OCI-LY7 (cell line): ENCODE measurements around a stretch of chr10.

GRCh38 chr10:58967536-58967945 is 208.9 kb upstream of the PHYHIPL start:
- PRO-cap, result no peak
- RAMPAGE, long total RNA, result no peak

GRCh38 chr10:58993406-58993909 is 183.0 kb upstream of the PHYHIPL start:
- PRO-cap, result unidirectional peak, plus-strand start at chr10:58993742
- RAMPAGE, long total RNA, result no peak

- PRO-cap, result no peak
- RAMPAGE, long total RNA, result no peak
Measured at GRCh38 chr10:59283186-59283811, 79.0 kb downstream of the FAM13C start.

DNA sequence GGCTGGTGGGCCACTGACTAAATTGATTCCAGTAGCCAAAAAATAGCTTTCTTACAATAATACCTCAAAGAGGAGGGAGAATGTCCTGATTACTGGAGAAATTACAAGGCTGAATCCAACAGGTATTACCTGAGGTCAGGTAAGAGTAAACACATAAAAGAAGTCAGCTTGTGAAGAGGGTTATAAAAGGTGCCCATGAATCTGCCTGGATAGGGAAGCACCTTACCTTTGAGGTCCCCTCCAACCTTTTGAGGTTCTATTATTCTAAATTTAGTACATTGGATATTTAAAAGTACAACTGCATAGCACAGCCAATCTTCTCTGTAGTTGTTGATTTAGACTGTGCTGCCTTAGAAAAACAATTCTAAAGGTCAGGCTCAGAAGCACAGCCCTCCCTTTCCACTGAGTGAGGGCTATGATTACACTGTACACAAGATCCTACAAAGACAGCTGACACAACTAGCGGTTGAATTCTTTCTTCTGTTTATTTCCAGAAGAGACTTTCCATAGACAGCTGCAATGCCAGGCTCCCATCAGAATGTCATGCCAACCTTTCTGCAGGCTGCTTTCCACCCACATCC is 39.5 kb downstream of the FAM13C start:
- PRO-cap, result no peak
- RAMPAGE, long total RNA, result no peak

DNA sequence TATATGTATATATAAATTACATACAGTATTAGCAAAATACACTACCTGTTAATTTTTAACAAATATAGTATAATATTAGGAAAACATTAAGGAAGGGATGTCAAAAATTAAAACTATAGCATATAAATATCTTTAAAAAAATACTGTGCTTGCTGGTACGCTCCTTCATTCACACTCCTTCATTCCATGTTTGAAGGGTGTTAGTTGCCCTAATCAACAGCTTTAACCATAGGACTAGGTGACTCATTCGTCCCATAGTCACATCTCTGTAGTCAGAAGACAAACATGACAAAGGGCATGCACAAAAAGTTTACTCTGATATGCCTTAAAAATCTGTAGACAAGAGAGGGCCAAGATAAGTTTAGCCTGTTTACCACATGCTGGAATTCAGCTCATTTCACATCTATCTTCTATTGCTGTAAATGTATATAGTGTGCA is 717 bp downstream of the FAM13C start:
- PRO-cap, result no peak
- RAMPAGE, long total RNA, result no peak

DNA sequence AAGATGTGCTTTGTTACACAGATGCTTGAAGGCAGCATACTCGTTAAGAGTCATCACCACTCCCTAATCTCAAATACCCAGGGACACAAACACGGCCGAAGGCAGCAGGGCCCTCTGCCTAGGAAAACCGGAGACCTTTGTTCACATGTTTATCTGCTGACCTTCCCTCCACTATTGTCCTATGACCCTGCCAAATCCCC is 8.5 kb downstream of the MRLN start:
- PRO-cap, result no peak
- RAMPAGE, long total RNA, result no peak

GRCh38 chr10:59904786-59905925 is 1.2 kb downstream of the CCDC6 start:
- PRO-cap, result no peak
- RAMPAGE, long total RNA, result no peak

GRCh38 chr10:60346585-60347002 is 43.1 kb downstream of the ANK3 start:
- PRO-cap, result no peak
- RAMPAGE, long total RNA, result no peak

DNA sequence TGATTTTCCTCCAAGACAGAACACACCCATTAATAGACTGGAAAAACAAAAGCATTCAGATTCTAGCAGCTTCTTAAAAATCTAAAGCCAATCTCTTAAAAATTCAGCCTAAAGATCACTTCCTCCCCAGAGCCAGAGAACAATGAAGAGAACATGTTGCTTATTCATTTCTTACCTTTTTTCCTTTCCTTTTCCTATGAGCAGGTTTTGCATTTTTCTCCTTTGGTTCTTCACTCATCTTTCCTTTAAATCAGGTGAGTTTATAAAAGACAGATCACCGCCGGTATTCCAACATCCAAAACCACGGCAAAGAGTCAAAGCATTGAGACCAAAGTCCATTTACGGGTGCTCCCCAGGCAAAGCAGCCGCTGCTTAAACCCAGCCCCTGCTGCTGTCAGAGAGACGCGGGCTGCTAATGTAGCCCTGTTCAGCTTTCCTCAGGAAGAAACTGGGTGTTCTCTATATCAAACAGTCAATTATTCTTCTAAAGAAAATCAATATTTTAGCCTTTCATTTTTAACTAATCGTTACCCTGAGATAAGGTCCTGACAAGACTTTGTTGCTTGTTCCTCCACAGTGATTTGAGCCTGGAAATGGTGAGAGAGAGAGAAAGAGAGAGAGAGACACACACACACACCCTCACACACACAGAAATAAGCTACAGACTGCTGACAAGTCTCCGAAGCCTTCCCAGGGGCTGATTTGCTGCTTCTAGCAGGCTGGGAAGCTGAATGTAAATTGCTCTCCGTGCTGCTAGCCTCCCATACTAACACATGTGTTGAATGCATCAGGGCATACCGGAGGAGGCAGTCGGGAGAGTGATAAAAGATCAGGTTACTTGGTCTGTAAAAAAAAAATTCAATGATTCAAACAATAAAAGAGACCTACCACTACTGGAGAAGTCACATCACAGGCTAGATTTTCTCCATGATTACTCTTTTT is 182.9 kb upstream of the ANK3 start:
- PRO-cap, result no peak
- RAMPAGE, long total RNA, result no peak

- PRO-cap, result no peak
- RAMPAGE, long total RNA, result no peak
Measured at GRCh38 chr10:60942395-60943341, 1.3 kb downstream of the RHOBTB1 start.

DNA sequence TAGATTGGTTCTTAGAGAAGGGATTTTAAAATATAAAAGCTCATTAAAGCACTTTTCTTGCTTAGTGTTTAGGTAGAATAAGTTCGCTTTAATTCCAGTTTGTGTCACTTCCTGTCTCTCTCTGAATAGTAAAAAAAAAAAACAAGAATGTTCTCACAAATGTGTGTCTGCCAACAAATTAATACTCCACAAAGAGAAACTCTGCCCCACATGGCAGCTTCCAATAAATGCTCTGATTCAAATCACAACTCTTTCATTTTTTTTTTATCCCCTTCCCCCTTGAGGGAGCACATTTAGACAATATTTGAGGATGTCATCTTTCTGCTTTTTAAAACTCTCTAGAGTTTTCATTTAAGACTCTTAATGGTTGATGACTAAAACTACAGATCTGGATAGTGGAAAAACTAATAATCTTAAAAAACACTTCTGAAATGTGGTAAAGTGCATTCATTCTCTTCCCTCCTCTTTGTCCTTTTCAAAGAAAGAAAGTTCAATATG is 42.2 kb downstream of the ARID5B start:
- PRO-cap, result no peak
- RAMPAGE, long total RNA, result no peak

DNA sequence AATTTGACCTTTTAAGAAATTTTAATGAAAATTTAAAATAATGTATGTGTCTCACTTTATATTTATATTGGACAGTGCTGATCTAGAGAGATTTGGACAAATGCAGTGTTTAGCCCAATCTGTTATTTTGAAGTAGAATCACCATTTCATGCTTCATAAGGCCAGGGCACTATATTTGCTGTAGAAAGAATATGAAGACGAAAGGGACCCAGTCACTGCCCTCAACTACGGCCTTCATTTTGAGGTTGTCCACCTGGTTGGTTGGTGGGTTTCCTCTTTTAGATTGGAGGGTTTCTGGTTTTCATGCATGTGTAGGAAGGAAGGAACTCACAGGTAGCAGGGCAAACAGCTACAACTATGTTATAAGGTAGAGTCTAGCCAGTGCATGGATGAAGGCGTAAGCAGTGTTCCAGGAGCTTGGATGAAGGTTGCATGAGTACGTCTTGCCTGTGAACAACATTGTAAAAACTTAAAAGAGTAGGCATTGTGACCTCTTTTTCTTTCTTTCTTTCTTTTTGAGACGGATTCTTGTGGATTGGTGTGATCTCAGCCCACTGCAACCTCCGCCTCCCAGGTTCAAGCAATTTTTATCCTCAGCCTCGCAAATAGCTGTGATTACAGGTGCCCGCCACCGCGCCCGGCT is 56.4 kb downstream of the ARID5B start:
- PRO-cap, result bidirectional peak, plus-strand start at position 330 of the sequence, minus-strand start at position 150 of the sequence
- RAMPAGE, long total RNA, result no peak

DNA sequence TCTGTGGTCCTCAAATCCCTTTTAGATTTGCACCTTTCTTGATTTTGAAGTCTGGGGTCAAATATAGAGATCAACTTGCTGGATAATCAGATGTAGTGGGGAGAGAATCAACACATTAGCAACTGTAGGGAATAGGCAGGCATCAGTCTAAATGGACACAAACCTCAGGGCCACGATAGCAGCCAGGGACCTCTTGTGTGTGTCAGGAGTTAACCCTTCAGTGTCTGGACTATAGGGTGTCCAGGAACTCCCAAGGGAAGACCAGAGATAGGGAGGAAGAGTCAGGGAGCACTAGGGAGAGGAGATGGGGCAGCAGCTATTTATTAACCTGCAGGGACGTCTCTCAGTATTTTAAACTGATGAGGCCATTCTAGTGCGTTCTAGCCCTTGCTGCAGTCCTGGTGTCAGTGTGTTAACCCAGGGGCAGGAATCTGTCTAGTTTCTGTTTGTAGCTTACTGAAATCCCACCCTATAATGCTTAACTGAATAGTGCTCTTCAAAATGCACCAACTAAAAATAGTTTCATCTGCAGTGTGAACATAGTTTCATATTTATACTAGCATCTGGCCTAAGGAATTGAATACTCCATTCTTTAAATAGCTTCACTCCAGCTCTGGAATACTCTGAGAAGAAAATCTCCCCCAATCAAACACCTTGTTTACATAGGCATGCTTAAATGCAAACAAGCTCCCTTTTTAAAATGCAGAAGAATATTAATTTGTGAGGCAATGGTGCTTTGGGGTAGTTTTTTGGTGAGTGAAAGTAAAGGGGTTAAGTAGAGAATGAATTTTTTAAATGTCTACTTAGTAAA is 62.7 kb downstream of the ARID5B start:
- PRO-cap, result no peak
- RAMPAGE, long total RNA, result no peak

- PRO-cap, result no peak
- RAMPAGE, long total RNA, result no peak
Measured at GRCh38 chr10:61966158-61966580, 64.7 kb downstream of the ARID5B start.

- PRO-cap, result no peak
- RAMPAGE, long total RNA, result no peak
Measured at GRCh38 chr10:61986585-61987118, 85.2 kb downstream of the ARID5B start.

DNA sequence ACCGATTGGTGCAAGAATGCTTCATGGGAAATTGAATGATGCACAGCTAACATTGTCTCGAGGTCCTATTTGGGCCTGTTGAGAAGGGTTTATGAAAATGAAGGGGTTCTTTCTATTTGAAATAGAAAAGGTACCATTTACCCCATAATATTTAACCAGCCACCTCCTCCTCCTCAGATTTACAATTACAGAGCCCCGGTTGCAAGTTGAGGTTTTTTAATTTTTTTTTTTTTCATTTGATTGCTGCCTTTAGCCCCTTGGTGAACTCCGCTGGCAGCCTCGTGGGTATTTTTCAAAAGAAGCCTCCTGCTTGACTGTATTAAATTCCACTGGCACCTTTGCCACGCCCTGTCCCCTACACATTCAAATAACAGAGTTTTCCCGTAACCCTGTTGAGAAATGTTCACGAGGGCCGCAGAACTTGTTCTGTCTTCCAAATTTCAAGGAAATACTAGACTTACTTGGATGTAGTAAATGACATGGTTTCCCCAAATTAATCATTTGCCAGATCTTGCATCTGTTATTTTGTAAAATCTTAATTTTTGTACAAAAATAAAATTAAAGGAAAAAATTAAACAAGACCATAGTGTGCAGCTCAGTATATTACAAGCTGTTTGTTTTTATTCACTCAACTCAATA is 166.9 kb downstream of the ARID5B start:
- PRO-cap, result no peak
- RAMPAGE, long total RNA, result no peak

DNA sequence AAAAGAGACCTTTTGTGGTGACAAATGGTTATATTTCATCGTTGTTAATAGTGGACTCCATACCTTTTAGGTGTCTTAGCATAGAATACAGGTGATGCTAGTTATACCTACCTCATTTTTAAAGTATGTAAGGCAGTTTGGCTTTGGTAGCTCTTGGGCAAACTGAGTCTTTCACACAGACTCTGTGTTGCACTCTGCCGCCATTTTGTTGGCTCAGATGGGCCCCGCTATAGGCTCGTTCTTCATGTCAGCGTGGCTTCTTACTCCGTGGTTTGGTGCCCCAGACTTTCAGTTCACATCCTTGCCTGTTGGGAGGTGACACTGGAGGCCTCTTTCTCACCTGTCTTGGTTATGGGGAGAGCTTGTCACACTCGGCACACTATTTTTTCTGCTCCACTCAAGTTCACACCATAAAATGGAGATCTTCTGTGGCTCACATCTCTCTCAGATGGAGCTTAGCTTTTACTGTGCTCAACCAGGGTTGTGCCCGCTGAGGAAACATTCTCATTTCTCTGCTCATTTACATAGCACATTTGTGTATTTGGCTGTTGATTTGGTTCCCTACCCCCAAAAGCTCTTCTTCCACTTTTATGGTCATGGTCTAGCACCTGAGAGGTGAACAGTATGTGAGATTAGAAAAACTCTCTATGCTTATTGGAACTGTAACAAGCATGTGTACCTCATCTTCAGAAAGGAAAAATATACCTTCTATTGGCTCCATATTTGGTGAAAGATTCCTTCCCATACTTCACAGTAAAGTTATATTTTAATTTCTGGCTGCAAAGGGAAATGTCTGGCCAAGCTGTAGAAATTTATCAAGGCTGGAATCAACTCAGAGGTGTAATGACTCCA is 178.6 kb downstream of the ARID5B start:
- PRO-cap, result unidirectional peak, minus-strand start at position 297 of the sequence
- RAMPAGE, long total RNA, result no peak

GRCh38 chr10:62281281-62281505 is 12.5 kb upstream of the RTKN2 start:
- PRO-cap, result no peak
- RAMPAGE, long total RNA, result no peak

GRCh38 chr10:62657387-62657895 is 147.1 kb upstream of the ADO start:
- PRO-cap, result no peak
- RAMPAGE, long total RNA, result no peak

DNA sequence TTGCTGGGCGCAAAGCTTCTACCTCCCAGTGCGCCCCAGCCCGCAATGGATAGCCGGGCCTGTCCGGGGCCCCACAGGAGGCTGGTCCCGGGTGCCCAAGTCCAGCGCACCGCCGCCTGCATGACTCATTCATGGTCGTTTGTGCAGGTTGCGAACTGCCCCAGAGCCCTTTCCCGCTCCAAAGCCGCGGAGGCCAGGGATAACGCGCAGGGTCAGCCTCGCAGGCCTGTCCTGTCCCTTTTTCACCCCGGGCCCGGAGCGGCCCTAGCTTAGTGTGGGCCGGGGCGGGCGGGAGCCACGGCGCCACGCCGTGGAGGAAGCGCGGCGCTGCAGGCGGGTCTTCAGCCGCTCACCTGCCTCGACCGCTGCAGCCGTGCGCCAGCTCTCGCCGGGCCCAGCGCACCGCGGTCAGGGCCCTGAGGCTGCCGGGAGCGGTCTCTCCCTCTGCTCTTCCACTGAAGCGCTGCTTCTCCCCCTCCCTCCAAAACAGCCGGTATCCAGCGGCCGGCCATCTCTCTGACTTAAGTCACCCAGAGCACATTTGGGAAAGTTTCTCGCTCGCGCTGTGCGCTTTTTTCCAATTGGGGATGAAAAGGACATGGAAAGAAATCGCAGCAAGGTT is 1.8 kb upstream of the EGR2 start:
- PRO-cap, result unidirectional peak, minus-strand start at position 266 of the sequence
- RAMPAGE, long total RNA, result no peak